Uterus (tissue), 7 donors: Measurements from ENCODE around the genes DMD and TMEM47.

- PRO-cap, 4 experiments = no peak in any of the 4 experiments
- RAMPAGE, long total RNA, 2 experiments = start-site peak on the minus strand in 1 of 2 experiments, at chrX:32491495-32491501 at its widest, 48 reads per replicate
- RRBS = no CpG with 5 or more reads among the region's 2 CpGs
These were observed 720.0 kb downstream of the DMD start for GRCh38 chrX:32491406-32491605.

DNA sequence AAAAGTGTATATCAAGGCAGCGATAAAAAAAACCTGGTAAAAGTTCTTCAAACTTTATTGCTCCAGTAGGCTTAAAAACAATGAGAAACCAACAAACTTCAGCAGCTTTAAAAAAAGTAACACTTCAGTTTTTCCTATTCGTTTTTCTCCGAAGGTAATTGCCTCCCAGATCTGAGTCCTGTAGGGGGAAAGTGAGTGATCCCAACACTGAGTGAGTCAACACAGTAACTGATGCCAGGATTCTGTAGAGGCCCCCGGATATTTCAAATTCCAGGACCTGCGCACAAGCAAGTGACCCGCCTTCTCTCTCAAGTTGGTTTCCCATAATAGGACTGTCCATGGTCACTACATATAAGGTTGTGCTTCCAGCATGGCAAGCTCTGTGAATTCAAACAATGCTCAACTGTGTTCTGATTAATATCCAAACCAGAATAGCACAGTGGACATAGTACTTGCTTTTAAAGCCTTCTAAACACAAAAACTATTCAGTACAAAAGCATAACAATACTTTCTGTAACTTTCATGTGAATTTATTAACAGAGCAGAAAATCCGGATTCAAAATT lies at the start of gene DMD:
Gene DMD, minus strand, starts transcription at position 233 of the 564 bp plus-strand sequence.
- PRO-cap, 4 experiments = peak in 4 of 4 experiments; most common plus-strand start position 424 of the sequence (in 3); most common minus-strand start position 193 of the sequence (in 3)
- RAMPAGE, long total RNA, 2 experiments = start-site peak on the minus strand in 1 of 2 experiments, centred at positions 82 to 187 of the sequence, 22 to 315 reads per replicate
- RRBS = no CpG with 5 or more reads among the region's 7 CpGs

GRCh38 chrX:34657179-34658182 lies at the start of gene TMEM47:
Gene TMEM47, minus strand, starts transcription at chrX:34657285.
- PRO-cap, 4 experiments = peak in 4 of 4 experiments; most common plus-strand start chrX:34657411 (in 3); most common minus-strand start chrX:34657285 (in 4)
- RAMPAGE, long total RNA, 2 experiments = no peak in any of the 2 experiments
- RRBS = 16% methylated on average over 34 of the region's 76 CpGs

GRCh38 chrX:36961568-36962004 lies 46.6 kb upstream of the FAM47C start:
- PRO-cap, 4 experiments = no peak in any of the 4 experiments
- RAMPAGE, long total RNA, 2 experiments = no peak in any of the 2 experiments
- RRBS = no CpG with 5 or more reads among the region's 10 CpGs

GRCh38 chrX:36962892-36963936 lies 45.0 kb upstream of the FAM47C start:
- PRO-cap, 4 experiments = no peak in any of the 4 experiments
- RAMPAGE, long total RNA, 2 experiments = no peak in any of the 2 experiments
- RRBS = 17% methylated on average over 23 of the region's 94 CpGs

DNA sequence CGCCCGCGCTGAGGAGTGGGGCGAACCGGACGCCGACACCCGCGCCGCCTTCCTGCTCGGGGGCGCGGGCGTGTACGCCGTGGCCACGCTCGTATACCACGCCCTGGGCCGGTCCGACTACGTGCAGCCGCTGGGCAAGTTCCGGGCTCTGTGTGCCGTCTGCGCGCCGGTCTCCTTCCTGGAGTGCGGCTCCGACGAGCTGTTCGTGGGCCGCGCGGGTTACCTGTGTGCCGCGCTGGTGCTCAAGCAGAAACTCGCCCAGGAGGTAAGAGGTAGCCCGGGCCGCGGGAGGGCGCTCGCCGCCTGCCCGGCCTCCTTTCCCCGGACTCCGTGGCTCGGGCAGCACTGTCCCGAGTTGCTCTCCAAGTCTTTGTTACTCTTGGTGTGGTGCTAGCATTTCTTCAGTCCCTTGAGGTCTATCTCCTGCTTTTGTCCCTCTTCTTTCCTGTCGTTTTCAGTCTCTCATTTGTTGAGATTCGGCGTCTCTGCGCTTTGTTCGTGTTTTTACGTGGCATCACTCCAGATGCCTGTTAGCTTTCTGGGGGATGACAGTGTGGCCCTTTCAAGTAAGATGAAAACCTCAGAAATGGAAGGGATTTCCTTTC lies 820 bp downstream of the LANCL3 start:
- PRO-cap, 4 experiments = no peak in any of the 4 experiments
- RAMPAGE, long total RNA, 2 experiments = no peak in any of the 2 experiments
- RRBS = no CpG with 5 or more reads among the region's 55 CpGs

DNA sequence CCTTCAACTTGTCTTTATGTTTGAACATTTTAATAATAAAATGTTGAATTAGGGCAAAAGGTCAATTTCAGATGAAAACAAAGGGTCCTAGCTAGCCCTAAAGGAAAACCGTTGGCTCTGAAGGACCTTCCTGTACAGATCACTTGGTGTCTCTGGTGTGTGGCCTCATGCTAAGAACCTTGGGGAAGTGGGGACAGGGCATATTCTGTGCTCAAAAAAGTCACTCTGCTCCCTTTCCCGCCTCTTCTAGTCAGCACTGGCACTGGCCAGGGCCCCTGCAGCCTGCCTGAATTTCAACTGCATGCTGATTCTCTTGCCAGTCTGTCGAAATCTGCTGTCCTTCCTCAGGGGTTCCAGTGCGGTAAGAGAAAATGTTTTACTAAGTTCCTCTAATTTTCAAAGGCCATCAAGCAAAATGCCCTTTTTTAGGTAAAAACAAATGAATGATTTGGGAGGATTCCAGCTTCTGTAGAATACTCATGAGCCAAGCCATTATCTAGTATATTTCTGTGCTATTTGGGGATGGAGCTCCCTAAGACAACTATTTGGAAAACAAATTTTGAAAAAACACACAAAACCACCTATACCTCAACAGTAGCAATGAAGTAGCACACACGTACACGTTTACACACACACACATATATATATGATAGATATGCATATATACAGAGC lies 3.5 kb downstream of the CYBB start:
- PRO-cap, 4 experiments = no peak in any of the 4 experiments
- RAMPAGE, long total RNA, 2 experiments = no peak in any of the 2 experiments
- RRBS = no CpG with 5 or more reads among the region's 6 CpGs

DNA sequence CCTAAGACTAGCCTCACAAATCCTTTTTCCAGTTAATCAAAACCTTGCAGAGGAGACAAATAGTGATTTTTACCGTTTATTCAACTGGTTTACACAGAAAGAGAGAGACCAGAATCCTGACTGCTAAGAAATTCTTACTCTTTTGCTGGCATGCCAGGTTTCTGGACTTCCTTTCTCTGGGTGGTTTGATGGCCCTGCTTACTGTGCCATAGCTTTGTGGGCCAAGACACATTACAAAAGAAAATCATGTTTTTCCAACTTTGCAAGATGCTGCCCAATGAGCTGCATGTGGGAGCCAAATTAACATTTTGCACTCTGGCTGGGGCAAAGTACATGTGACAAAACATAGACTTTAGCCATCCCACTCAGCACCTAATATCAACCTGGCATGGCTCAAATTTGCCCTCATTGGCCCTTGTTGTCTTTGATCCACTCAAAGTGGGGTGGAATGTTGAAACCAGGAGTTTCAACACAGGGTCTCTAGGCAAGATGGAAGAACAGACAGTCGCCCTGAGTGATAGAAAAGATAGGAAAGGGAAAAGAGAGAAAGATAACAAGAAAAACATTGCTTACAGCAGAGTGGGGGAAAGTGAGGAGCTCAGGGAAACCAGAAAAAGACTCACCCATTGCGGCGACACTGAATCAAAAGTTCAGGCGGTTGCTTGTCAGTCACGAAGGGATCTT lies 40.0 kb upstream of the DYNLT3 start:
- PRO-cap, 4 experiments = no peak in any of the 4 experiments
- RAMPAGE, long total RNA, 2 experiments = no peak in any of the 2 experiments
- RRBS = no CpG with 5 or more reads among the region's 6 CpGs

- PRO-cap, 4 experiments = no peak in any of the 4 experiments
- RAMPAGE, long total RNA, 2 experiments = no peak in any of the 2 experiments
- RRBS = no CpG with 5 or more reads among the region's 1 CpG
These were observed 59.8 kb downstream of the SRPX start for GRCh38 chrX:38160972-38161180.

- PRO-cap, 4 experiments = no peak in any of the 4 experiments
- RAMPAGE, long total RNA, 2 experiments = no peak in any of the 2 experiments
These were observed 56.9 kb downstream of the OTC start for GRCh38 chrX:38409332-38409658.

- PRO-cap, 4 experiments = no peak in any of the 4 experiments
- RAMPAGE, long total RNA, 2 experiments = no peak in any of the 2 experiments
- RRBS = no CpG with 5 or more reads among the region's 6 CpGs
These were observed 343.8 kb downstream of the MID1IP1 start for GRCh38 chrX:39145017-39145477.

GRCh38 chrX:39514729-39514996 lies 583.1 kb downstream of the BCOR start:
- PRO-cap, 4 experiments = no peak in any of the 4 experiments
- RAMPAGE, long total RNA, 2 experiments = no peak in any of the 2 experiments
- RRBS = no CpG with 5 or more reads among the region's 5 CpGs

DNA sequence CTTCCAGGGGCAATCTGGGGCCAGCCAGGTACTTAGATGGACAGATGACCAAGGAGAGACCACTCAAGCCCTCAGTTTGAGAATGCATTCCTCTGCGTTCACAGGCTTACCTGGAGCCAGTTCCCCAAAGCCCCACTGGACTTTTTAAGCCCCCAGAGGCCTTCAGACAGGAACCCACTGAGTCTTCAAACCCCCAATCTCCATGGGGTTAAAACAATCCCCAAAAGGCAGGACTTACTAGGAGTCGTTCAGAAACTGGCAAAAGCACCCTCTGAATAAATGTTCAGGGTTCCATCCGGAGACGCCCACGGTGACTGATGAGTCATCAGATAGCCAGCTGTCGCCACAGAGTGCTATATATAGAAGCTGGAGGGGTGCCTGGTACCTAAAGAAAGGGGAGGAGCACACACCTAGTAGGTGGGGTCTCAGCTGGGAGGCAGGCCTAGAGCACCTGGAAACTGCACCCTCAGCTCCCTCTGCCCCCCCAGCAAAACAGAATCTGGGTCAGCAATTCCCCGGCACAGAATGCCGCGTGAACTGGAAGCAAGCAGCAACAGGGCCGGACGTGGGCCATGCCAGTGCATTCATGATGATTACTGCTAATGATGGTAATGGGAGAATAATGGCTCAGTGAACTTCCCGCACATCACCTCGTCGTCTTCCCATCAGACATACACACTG lies 242.1 kb downstream of the BCOR start:
- PRO-cap, 4 experiments = no peak in any of the 4 experiments
- RAMPAGE, long total RNA, 2 experiments = no peak in any of the 2 experiments
- RRBS = no CpG with 5 or more reads among the region's 14 CpGs

- PRO-cap, 4 experiments = no peak in any of the 4 experiments
- RAMPAGE, long total RNA, 2 experiments = no peak in any of the 2 experiments
- RRBS = no CpG with 5 or more reads among the region's 3 CpGs
These were observed 211.5 kb downstream of the BCOR start for GRCh38 chrX:39886238-39886685.

GRCh38 chrX:40012391-40012721 lies 85.4 kb downstream of the BCOR start:
- PRO-cap, 4 experiments = peak in 4 of 4 experiments; most common plus-strand start chrX:40012463 (in 4)
- RAMPAGE, long total RNA, 2 experiments = no peak in any of the 2 experiments
- RRBS = 5% methylated on average over 13 of the region's 31 CpGs

DNA sequence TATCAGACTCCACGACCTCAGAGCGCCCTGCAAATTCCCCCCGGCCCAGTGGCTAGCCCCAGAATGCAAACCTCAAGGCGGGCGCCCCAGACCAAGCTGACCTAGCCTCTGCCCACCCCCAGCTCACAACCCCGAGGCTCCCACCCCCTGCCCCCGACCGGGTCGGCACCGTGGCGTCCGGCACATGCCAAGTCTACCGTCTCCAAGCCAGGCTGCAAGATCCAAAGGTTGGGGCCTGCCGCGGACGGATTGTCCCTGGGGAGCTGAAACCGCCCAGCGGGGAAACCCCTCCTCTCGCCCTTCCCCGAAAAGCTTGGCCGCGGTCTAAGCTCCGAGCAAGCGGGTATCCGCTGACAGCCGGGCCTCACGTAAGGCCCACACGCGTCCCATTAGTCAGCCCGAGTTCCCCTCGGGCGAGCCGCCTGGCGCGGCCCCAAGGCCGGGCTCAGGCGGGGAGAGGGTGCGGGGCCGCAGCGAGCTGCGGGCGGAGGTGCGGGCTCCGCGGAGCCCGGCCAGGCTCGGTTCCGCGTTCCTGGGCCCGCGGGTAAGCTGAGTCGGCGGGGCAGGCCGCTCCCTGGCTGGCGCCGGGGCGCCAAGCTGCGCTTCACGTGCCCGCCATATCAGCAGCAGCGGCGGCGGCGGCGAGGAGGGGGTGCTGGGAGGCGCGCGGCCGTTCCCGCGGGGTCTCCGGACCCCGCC lies 6.9 kb upstream of the BCOR start:
- PRO-cap, 4 experiments = peak in 4 of 4 experiments; most common plus-strand start position 346 of the sequence (in 2); most common minus-strand start position 318 of the sequence (in 1)
- RAMPAGE, long total RNA, 2 experiments = no peak in any of the 2 experiments
- RRBS = 4% methylated on average over 44 of the region's 73 CpGs

DNA sequence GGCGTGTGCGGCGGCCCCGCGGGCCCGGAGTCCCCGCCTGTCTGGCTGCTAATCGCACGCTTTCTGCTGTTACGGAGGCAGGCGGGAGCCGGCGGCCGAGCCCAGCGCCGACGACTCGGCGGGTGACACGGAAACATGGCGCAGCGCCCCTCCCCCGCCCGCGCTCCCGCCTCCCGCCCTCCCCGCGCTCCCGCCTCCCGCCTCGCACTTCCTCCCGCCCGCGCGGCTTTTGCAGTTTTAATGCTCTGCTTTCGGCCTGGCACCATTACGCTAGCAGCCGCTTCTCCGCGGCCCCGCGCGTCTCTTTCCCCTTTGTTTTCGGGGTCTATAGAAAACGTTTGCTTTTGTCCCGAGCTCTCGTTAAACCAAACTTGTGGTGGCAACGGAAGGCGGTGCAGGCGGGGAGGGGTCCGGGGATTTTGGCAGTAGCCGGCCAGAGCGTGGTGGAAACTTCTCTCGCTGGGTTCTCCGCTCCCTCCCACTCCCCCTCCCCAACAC lies 8.7 kb upstream of the BCOR start:
- PRO-cap, 4 experiments = peak in 4 of 4 experiments; most common plus-strand start position 265 of the sequence (in 3); most common minus-strand start position 124 of the sequence (in 4)
- RAMPAGE, long total RNA, 2 experiments = no peak in any of the 2 experiments
- RRBS = 4% methylated on average over 15 of the region's 56 CpGs

- PRO-cap, 4 experiments = no peak in any of the 4 experiments
- RAMPAGE, long total RNA, 2 experiments = no peak in any of the 2 experiments
- RRBS = no CpG with 5 or more reads among the region's 37 CpGs
These were observed 50.0 kb upstream of the BCOR start for GRCh38 chrX:40147631-40148328.

GRCh38 chrX:40156180-40156417 lies 58.3 kb upstream of the BCOR start:
- PRO-cap, 4 experiments = no peak in any of the 4 experiments
- RAMPAGE, long total RNA, 2 experiments = no peak in any of the 2 experiments
- RRBS = 15% methylated on average over 10 of the region's 21 CpGs

- PRO-cap, 4 experiments = no peak in any of the 4 experiments
- RAMPAGE, long total RNA, 2 experiments = no peak in any of the 2 experiments
- RRBS = no CpG with 5 or more reads among the region's 24 CpGs
These were observed 201.4 kb upstream of the BCOR start for GRCh38 chrX:40298958-40299666.